WTC11 (cell line): ENCODE measurements around the genes CCDC138 and SH3RF3.

- PRO-cap = no peak
Observed at GRCh38 chr2:108601156-108601675, 66.9 kb downstream of the LIMS1 start.

DNA sequence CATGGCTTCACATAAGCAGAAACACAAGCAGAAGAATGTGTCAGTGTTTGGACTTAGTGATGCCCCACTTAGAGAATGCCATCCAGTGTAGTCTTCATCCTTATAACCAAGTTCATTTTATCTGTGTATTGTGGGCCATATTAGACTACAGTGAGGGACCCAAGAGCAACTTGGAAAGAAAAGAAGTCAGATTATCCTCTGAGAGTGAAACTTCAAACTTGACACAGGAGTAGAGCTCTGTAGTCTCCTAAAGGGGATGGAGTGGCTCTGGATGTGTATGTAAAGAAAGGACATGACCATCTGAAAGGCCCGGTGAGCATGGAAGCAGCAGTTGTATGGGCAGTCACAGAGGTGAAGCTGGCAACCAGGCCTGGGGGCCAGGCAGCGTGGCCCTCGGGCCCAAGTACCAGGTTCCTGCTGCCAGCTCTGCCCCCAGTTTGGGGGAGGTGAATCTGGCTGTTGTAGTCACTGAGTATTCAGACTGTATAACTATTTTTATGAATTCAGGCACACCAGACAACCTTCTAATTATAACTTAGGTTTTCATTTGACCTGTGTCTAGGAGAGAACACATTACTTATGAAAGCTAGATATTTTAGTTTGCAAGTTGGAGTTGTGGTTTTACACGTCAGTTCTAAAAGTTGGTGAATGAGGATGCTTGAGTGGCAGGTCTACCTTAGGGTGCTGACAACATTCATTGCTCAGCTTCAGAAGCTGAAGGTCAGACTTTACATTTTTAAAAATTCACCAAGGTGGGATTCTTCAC, 71.5 kb downstream of the LIMS1 start:
- PRO-cap = no peak

DNA sequence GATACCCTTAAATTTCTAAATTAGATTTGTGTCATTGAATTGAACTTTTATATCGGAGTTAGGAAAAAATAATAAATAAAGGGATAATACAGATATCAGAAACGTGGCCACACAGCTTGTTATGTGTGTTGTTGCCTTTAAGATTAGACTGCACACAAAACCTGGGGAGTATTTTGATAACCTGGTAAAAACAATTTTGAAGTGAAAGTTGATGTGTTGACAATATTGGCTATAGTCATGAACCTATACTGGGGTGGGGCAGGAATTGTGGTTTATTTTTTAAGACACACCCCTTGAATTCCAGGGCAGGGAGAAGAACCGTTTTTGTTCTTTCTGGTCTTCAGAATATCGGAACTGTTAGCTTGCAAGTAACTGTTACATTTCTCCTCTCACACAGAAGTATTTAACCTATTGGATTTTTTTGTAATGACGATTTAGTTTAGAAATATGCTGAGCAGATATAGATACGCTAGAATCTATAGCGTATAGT, 80.4 kb downstream of the LIMS1 start:
- PRO-cap = no peak

- PRO-cap = no peak
Observed at GRCh38 chr2:108684356-108685461, 34.6 kb upstream of the RANBP2 start.

GRCh38 chr2:108727791-108728298, 8.6 kb downstream of the RANBP2 start:
- PRO-cap = no peak

DNA sequence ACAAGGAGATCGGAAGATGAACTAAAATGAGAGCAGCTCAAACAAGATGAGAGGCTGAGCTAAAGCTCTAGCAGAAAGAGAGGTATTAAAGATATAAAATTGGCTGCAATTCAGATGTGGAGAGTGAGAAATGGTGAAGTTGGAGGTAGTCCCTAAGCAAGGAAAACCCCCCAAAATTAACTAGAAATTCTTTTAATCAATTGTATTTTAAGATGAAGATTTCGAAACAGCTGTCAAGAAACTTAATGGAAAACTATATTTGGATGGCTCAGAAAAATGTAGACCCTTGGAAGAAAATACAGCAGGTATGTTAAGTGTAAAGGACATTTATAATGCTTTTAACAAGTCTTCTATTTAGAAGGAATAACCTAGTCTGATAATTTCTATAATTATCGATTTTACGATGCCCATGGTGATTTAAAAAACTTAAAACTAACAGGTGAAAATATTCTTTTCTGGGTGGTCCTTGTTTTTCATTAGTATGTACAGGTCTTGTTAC, 14.2 kb upstream of the CCDC138 start:
- PRO-cap = no peak

DNA sequence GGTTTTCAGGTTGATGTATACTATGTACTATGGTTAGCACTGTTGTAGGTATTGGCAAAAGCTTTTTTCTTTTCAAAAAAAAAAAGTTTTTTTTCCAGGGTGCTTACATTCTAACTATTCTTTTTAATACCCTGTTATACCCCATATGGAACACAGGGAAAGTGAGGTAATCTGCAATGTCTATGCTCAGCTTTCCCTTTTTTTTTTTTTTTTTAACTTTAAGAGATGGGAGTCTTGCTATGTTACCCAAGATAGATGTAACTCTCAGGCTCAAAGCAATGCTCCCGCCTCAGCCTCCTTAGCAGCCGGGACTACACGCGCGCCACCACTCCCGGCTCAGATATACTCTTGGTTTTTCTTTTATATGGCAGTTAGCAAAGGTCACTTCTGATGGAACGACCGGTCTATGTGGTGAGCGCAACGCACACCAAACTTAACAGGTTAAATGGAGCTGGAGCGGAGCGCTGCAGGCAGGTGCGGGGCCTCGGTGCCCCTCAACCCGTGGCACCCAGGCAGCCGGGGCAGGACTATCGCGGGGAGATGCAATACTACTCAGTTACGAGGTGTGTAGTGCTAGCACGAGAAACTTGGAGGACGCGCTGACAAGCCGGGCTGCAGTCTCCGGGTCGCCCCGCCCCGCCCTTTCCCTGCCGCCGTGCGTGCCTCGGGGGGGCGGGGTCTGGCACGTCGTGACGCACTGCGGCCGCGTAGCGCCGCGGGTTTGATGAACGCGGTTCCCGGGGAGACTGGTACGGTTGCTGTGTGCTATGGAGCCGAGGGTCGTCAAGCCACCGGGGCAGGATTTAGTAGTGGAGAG, at the start of gene CCDC138:
Gene CCDC138, plus strand, starts transcription at position 716 of the 817 bp plus-strand sequence.
- PRO-cap = unidirectional peak, plus-strand start at position 370 of the sequence; bidirectional peak, plus-strand start at position 752 of the sequence, minus-strand start at position 534 of the sequence

DNA sequence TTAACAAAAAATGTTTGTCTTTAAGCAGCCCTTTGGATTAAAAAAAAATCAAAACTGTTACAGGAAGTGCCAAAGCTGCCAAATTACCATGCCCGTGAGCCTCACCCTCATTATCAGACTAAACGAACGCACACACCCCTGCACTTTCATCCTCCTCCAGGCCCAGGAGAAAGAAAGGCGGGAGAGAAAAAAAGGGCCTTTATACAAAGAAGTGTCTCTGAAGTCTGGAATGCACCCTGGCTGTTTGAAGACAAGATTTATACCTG, 31.1 kb downstream of the EDAR start:
- PRO-cap = no peak

DNA sequence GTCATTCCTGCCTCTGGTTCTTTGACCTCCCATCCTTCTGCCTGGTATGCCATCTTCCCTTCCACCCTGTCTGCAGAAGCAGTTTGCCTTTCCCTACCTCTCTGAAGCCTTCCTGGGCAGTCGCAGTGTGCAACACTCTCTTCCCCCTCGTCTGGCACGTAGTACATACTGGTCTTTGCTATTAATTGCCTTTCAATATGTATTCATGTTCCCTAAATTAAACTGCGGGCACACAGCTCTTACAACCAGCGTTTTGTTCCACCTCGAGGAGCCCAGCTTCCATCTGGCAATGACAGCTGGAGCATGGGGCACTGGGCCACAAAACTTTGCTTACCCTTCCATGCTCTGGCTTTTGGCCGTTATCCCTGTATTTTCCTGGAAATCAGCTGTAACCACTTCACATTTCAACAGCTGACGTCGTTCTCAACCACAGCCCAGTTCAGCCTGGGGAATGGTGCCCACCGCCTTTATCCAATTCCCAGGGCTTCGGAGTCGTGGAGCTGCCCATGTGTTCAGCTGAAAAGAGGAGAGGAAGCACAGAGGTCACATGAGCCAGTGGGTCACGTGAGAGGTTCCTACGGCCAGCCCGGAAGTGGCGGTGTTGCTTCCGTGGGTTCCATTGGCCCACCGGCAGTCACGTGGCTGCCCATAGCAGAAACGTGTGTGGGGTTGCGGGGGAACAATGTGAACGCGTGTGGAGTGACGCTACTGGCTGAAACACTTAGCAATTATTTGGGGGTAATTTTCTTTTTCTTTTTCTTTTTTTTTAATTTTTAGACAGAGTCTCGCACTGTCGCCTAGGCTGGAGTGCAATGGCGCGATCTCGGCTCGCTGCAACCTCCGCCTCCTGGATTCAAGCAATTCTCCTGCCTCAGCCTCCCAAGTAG, 16.7 kb upstream of the EDAR start:
- PRO-cap = no peak

- PRO-cap = unidirectional peak, plus-strand start at chr2:109031479; unidirectional peak, plus-strand start at chr2:109031516; unidirectional peak, minus-strand start at chr2:109031752
Observed at GRCh38 chr2:109031229-109032279, 42.5 kb upstream of the EDAR start.

- PRO-cap = no peak
Observed at GRCh38 chr2:109032280-109032570, 43.2 kb upstream of the EDAR start.

GRCh38 chr2:109128585-109129365, at the start of gene SH3RF3:
TSS of gene SH3RF3 (plus strand) at chr2:109129205.
- PRO-cap = no peak

DNA sequence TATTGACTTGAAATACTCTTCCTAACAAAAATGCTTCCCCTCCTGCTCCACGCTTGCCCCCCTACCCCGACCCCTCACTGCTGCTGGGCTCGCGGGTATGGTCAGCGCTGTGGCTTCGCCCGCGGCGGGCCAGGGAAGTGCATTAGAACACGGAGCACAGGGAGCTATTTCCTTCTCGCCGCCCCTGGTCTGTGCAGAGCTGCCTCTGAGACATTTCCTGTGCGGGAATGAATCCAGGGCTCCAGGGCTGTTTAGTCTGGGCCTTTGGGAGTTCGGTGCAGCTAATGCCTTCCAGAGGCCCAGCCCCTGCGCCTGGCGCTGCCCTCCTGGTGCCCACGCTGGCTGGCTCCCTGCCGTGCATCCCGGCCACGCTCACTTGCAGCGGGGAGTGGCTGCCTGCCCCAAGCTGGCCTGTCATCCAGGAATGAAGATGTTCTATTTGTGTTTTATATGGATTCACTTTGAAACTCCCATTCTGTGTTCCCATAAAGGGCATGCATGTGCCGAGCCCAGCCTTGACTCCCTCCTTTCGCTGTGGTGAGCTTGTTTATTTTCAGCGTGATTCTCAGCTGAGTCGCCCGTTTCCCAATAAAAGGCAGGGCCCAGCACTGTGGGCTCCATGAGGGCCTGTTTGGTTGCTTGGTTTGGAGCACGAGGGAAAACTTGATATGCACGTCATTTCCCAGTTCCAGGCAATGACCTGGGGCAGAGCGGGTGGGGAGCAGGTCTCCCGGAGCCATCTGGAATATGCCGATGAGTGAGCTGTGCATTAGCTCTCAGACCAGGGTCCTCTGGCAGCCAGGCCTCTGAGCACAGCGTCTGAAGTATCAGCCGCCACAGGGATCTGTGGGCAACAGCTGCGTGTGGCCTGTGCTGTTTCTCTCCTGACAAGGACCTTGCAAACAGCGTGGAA, 42.7 kb downstream of the SH3RF3 start:
- PRO-cap = no peak

GRCh38 chr2:109185313-109185726, 56.3 kb downstream of the SH3RF3 start:
- PRO-cap = no peak

DNA sequence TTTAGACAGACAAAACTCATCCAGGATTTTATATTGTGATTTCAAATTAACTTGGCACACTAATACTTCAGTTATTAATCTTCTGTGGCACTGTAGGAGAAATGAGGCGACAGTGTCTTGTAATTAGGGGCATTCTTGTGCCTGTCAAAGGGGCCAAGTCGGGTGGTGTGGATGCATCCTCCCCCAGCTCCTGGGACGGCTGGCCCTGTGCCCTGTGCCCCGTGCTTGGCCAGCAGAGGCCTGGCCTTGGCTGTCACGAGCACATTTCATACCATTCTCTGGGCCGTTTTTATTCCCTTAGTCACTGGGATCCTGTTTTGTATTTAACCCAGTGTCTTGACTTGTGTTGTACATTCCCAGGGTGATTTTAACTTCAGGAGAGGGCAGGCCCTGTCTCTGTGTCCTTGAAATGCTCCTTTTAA, 56.7 kb downstream of the SH3RF3 start:
- PRO-cap = no peak

DNA sequence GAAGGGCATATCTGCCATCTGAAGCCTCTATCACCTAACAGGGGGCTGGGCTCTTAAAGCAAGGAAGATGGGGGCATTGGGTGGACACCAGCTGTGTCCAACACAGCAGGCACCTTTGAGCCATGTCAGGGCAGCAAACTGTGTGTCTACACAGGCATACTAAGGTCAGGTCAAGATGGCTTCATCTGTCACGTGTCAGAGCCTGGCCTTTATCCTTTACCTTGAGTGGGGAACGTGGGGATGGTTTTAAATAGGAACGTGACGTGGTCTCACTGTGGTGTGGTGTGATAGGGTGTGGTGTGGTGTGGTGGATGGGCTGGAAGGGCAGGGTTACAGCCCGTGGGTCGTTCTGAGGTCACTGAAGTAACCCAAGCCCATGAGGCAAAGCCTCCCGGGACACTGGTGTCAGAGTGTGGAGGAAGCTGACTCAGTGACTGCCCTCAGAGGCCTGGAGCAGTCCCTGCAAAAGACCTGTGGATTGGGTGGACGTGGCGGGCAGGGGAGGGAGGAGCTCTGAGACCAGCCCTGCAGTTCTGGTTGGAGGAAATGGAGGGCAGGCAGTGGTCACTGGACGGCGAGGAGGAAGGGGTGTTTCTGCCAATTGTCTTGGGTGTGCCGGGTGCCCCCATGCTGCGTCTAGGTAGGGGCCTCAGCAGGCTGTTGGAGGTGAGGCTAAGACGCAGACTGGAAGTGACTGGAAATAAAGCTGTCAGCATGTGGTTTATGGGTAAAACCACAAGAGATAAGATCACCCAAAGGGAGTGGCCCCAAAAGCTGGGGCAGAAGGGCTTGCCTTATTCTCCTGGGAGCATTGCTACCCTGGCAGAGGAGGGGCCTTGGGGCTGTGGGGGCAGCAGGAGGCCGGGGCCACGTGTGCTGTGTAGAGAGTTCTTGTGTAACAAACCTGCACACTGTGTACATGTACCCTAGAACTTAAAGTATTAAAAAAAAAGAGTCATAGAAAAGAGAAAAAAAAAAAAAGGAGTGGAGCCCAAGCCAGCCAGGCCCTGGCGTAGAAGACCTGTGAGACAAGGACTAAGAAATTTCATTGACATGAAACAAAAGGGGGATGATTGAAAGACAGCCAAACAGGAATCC, 84.8 kb downstream of the SH3RF3 start:
- PRO-cap = no peak

- PRO-cap = no peak
Observed at GRCh38 chr2:109459482-109460084, 154.2 kb downstream of the SEPTIN10 start.

- PRO-cap = no peak
Observed at GRCh38 chr2:109499506-109500062, 114.2 kb downstream of the SEPTIN10 start.

- PRO-cap = no peak
Observed at GRCh38 chr2:109560263-109561402, 53.1 kb downstream of the SEPTIN10 start.

- PRO-cap = no peak
Observed at GRCh38 chr2:109612709-109613223, 1.0 kb downstream of the SEPTIN10 start.